Colon Carcinoma Metastatic in the Lung (tissue), 2 donors: ENCODE measurements around a stretch of chr7.

GRCh38 chr7:156639529-156640353, 833 bp upstream of the RNF32 start:
- PRO-cap, 2 experiments: no peak in any of the 2 experiments

DNA sequence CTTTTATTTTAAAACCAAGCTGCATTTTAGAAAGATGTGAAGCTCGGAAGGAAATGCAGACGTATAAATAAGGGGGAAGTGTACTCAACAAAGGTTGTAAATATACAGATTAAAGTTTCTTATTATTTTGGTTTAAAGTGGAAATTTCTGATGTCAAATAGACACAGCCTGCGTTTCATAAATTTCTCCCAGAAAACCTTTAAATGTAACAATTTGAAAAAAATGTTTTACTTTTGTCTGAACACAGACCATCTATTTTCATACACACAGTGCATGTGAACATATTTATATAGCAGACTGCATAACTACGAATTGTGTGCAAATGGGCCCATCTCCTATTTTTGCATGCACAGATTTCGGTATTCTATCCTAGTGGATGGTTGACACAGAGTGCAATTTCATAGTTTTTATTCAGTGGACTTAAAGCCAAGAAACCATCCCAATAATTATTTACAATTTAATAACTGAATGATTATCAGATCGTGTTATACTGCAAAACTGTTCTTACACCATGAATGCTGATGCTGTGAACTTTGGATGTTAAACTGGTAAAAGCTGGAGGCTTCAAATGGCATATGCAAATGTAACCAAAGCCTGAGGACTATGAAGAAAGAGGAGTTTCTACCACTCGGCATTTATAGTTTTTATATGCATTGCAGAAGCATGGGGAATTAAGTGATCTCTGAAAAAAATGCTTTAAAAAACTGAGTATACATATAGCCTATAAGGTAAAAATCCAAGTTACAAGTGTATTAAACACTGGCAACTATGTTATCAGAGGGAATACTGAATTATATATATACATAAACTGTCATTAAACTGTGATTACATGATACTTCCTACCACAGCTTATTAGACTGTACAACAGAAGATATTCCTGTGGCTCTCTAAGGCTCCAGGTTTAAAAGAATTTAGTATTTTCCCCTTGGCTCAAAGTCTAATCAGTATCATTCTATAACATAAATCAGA, 42.3 kb downstream of the RNF32 start:
- PRO-cap, 2 experiments: no peak in any of the 2 experiments

DNA sequence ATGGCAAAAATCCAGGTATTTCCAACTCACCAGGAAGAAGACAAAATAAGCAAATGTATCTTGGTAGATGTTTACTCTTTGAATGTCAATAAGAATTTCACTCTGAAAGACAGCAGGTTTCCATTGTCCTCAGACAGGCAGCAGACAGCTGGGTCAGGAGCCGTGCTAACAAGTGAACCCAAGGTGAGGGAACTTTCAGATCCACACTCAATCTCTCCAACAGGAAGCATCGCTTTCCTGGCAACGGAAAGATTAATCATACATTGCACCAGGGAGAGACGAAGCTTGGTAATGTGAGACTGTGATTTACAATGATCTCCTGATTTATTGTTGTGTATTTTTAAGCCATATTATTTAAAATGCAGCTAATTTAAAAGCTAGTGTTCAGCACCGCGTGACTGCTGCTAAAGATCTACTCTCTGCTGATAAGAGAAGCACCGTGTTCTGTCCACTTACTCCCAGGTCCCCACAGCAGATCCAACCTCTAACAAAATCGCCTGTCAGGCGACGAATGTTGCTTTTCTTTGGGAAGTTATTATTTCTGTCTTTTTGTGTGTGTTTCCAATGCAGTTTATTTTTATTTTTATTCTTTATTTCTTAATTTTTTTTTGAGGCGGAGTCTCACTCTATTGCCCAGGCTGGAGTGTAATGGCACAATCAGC, 17.4 kb upstream of the NOM1 start:
- PRO-cap, 2 experiments: no peak in any of the 2 experiments

- PRO-cap, 2 experiments: peak in 2 of 2 experiments; most common plus-strand start chr7:157004010 (in 2); most common minus-strand start chr7:157003908 (in 2)
Observed at GRCh38 chr7:157003549-157004639, 6.6 kb downstream of the MNX1 start.

DNA sequence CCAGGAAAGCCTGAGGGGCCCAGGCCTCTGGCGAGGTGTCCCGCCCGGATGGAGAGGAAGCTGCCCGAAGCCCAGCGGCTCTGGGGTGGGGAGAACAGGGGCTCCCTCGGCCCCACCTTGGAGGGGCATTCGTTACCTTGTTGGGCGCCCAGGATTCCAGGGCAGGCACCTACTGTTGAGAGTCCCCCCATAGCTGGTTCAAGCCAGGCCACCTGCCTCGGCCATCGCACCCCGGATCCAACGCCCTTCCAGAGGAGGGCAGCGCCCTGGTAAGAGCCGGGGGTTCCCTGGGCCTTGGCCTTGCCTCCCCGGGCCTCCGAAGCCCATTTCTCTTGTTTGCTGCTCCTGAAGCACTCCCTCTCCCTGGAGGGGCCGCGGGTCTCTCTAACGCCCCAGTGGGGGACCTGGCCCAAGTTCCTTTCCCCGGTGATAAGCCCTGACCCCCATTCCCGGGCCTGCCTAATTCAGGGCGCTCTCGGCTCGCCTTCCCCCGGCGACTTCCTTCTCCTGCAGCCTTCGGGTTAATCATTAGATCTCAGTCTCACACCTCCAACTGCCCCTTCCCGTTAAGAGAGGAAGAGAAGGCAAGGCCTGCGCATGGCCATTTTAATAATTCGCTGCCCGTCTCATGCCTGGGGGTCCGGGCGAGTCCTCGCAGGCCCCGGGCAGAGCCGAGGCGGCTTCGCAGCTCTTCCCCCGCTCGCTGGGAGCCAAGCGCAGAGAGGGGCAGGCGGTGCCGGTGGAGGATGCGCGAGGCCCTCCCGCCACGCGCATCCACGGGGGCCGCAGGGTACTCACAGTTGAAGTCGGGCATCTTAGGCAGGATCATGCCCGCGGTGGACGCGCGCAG, 1.4 kb downstream of the MNX1 start:
- PRO-cap, 2 experiments: peak in 2 of 2 experiments; most common plus-strand start position 569 of the sequence (in 2); most common minus-strand start position 500 of the sequence (in 2)

DNA sequence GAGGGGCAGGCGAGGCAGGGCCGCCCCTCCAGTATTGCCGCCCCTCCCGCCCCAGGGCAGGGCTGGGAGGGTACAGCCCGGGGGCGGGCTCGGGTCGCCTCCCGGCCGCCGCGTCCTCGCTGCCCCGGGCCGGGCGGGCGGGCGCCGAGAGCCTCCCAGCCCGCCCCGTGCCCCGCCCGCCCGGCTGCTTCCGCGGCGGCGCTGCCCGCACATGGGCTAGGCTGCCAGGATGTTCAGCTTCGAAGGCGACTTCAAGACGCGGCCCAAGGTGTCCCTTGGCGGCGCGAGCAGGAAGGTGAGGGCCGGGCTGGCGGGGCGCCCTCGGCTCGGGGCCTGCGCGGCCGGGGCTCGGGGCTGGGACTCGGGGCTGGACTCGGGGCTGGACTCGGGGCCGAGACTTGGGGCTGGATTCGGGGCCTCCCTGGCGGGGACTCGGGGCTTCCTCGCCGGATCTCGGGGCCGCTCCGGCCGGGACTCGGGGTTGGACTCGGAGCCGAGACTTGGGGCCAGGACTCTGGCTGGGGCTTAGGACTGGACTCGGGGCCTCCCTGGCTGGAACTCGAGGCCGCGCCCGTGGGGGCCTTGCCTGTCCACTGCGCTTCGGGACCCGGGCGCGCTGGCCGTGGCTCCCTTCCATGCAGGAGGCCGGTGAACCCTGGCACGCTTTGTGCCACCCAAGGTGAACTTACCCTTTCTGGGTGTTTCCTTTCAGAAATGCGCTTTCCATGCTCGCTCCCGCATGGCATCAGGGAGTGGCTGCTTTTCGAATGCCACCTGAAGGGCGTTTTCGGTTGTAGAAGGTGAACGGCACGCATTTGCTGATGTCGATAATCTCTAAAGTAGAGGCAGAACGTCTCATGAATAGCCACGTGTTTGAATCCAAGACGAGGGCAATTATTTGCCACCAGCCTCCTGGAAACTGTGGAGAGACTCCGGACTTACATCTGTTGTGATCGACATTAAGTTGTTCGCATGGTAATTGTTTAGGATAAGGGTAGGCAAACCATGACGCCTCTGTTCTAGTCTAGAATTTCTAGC, 637 bp downstream of the UBE3C start:
- PRO-cap, 2 experiments: no peak in any of the 2 experiments

GRCh38 chr7:157183349-157184233, 44.9 kb downstream of the UBE3C start:
- PRO-cap, 2 experiments: no peak in any of the 2 experiments

DNA sequence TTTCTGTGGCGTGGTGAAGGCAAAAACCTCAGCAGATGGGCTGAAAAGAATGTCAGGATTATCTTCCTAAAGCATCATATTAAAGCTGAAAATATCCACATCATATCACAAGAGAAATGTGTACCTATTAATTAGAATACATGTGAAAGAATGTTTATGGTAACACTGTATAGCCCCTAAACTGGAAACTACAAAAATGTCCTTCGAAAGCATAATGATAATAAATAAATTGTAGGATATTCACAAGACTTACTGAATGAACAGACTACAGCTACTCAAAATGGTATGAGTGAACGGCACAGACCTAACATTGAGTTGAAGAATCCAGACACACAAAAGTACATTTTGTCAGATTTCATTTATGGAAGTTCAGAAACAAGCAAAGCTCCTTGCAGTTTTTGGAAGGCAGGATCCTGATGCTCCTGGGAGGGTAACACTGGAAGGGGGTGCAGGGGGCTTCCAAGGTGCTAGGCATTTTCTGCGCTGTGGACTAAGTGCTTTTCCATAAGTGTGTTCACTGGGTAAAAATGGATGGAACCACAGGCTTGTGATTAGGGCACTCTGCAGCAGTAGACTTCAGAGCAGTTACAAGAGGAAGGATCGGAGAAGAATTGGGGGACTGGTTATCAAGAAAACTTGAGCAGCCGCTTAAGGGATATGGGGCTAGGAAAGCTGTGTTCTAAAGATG, 97.7 kb upstream of the DNAJB6 start:
- PRO-cap, 2 experiments: no peak in any of the 2 experiments

DNA sequence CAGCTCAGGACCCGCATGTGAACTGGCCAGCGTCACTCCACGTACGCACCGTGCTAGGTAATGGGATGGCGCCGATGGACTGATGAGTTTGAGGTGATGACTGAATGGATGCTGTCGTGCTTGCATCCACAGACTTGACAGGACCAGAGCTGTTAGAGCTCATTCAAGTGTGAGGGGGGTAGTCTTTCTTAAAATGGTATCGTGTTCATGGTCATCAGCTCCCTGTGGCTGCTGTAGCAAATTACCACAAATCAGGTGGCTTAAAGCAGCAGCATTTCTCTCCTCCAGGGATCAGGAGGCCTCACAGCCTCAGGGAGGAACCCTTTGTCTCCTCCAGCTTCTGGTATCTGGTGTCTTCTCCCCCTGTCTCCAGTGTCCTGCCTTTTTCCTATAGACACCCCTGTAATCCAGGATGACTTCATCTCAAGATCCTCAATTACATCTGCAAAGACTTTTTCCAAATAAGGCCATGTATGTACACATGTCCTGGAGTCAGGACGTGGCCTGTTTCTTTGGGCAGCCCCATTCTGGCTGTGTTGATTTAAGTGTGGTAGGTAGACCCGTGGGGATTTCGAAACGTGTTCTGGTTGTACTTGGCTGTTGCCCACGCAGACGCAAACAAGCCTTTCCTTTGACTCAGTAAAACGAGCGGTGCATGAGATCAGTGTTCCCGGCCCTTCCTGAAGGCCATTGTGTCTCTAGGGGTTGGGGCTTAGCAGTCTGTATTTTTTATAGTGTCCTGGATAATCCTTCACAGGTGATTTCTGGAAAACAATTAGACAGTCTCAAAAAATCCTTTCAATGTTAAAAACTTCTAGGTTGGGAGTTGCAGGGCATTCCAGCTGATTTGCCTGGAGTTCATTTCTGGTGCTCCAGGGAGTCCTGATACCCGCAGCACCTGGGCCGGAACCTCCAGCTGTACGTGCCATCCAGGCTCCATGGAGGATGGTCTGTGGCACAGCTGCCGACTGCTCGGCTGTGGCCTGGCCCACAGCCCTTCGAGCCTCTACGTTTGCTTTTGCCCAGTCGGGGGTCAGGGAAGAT, 64.9 kb upstream of the DNAJB6 start:
- PRO-cap, 2 experiments: no peak in any of the 2 experiments

GRCh38 chr7:157286234-157286463, 50.7 kb upstream of the DNAJB6 start:
- PRO-cap, 2 experiments: no peak in any of the 2 experiments

GRCh38 chr7:157318381-157318882, 18.4 kb upstream of the DNAJB6 start:
- PRO-cap, 2 experiments: no peak in any of the 2 experiments

DNA sequence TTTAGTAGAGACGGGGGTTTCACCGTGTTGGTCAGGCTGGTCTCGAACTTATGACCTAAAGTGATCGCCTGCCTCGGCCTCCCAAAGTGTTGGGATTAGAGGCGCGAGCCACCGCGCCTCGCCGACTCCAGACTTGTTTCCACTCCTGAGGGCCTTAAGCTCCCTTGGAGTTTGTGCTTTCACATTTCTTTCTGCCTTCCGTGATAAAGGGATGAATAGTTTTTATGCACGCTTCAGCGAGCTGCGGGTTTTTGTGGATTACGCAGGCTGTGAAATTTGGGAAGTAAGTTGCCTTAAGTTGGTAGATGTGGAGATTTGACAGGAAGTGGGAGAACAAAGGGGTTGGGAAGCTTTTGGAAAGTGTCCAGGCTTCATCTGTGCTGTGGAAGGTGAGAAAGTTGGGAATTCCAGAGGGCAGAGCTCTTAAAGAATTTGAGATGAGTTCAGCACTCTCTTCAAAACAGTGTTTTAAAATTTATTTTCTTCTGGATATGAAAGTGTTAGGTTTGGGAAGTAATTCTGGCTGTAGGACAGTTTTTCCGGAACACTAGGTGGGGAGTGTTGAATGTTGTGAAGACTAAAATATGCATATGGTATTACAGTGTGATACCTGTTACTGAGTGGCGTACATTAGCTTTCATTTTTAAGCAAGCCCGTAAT, 1.8 kb downstream of the DNAJB6 start:
- PRO-cap, 2 experiments: no peak in any of the 2 experiments

- PRO-cap, 2 experiments: no peak in any of the 2 experiments
Observed at GRCh38 chr7:157613806-157614337, 277.1 kb downstream of the DNAJB6 start.

DNA sequence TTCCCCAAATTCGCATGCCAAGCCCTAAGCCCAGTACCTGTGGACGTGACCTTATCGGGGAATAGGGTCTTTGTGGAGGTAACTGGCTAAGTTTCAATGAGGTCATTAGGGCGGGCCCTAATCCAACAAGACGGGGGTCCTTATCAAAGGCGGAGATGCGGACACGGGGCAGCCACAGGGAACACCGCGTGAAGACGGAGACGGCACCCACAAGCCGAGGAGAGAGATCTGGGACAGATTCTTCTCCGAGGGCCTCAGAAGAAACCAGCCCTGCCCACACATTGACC, 516.9 kb downstream of the DNAJB6 start:
- PRO-cap, 2 experiments: no peak in any of the 2 experiments

DNA sequence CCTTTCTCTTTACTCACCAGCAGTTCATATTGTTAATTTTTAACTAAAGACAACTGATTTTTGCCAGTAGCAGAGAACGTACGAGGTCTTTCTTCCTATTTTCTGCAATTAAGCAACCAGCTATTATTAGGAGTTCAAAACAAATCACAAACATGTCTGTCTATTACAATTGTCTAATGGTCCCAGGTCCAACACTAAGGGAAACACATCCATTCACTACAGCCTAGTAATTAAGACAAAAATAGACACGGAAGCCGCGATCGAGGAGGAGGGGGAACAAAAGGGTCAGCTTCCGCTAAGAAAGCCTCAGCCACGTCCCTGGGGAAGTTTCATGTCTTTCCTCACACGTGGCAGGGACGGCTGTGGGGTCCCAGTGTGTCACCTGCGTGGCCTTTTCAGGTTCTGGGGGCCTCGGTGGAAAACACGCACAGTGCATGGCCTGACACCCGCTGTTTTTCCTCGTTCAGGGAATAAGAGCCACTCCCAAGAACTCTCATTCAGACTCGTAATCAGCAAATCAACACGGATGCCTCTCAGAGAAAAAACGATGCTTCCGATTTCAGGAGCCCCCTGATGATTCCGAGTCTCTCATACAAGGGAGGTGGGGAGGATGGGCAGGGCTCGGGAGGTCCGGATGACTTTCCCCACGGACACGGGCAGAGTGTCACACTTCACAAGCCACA, 571.9 kb downstream of the PTPRN2 start:
- PRO-cap, 2 experiments: peak in 1 of 2 experiments; most common minus-strand start position 461 of the sequence (in 1)

GRCh38 chr7:158055531-158056526, 531.8 kb downstream of the PTPRN2 start:
- PRO-cap, 2 experiments: no peak in any of the 2 experiments

DNA sequence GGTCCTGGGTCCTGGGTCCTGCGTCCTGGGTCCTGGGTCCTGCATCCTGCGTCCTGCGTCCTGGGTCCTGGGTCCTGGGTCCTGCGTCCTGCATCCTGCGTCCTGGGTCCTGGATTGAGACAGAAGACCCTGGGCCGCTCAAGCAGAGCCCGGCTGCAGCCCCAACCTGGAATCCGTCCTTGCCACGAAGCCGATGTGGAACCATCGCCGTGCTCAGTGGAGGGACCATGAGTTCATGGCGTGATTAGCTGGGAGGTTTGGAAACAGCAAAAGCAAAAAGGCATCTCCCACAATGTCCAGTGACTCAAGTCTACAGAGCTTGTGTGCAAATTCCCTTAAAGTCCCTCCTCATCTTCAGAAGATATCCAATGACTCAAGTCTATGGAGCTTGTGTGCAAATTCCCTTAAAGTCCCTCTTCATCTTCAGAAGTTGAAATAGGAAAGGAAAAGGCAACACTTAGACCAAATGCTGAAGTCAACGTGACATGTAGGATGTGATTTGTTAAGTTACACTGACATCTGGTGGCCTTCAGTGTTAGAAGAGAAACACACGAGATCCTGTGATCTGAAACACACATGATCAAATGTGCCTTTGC, 179.9 kb downstream of the PTPRN2 start:
- PRO-cap, 2 experiments: no peak in any of the 2 experiments

DNA sequence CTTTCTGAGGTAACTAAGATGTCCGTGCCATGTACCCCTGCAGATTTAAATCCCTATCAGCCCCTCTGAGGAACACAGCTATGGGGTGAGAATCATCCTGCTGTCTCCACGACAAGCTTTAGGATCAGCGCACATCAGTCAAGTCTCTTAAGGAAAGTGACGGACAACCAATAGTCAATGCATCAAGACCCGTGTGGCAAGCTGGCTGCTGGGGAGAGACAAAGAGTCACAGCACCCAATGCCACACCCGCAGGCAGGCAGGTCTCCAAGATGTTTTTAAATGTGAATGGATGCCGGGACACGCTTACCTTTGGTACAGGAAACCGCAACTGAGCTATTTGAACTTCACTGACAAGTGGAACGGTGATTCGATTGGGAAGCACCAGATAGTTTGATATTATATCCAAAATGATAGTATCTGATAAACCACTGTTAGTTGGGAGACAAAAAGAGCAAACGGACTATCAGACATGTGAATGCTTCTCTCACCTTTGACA, 61.9 kb downstream of the ESYT2 start:
- PRO-cap, 2 experiments: no peak in any of the 2 experiments

DNA sequence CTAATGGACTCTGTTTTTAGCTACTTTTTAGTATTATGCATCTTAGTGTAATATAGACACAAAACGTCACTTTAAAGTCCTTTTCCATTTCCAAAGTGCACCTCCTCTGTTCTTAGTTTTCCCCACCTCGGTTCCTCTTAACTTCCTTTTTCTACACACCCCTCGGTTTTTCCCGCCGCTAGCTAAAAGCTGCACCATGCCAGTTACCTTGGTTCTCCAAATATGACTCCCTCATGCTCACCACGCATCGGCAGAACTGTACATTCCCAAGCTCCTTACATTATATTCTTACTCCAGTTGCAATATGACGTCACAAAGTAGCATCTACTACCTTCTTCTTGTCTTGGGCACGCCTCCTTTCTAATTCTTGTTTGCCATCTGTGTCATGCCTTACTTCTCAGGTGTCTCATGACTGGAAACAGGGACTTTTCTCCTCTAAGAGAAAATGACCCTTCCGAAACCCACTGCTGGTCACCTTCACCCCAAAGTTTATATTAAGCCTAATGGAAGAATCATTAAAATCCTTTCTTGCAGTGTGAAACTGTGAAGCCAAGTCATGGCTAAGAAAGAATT, 1.9 kb downstream of the ESYT2 start:
- PRO-cap, 2 experiments: no peak in any of the 2 experiments

- PRO-cap, 2 experiments: no peak in any of the 2 experiments
Observed at GRCh38 chr7:158828777-158829091, 575 bp downstream of the ESYT2 start.